Fallopian tube (tissue), 1 donor: ENCODE results near the genes ASTN1, FAM20B and NPHS2.

- PRO-cap, result no peak
Measured at GRCh38 chr1:176040122-176040890, 166.8 kb downstream of the COP1 start.

GRCh38 chr1:176054699-176055318, 152.3 kb downstream of the COP1 start:
- PRO-cap, result no peak

DNA sequence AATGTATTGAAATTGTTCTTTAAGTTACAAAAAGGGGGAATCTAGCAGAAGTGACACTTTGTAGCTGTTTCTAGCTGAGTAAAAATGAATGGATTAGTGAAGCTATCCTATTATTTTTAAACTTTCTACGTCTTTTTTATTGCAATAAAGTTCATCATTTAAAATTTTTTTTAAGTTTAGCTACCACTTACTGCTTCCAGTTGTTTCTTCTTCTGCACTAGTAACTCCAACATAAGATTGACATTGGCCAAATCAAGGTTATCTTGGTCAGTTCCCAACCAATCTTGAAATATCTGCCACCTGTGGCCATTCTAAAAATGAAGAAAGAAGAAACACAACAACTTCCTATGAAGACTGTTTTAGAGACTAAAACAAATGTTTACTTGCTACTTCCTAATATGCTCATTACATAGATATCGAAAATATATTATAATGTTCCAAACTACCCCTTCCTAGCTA, 44.4 kb downstream of the COP1 start:
- PRO-cap, result no peak

DNA sequence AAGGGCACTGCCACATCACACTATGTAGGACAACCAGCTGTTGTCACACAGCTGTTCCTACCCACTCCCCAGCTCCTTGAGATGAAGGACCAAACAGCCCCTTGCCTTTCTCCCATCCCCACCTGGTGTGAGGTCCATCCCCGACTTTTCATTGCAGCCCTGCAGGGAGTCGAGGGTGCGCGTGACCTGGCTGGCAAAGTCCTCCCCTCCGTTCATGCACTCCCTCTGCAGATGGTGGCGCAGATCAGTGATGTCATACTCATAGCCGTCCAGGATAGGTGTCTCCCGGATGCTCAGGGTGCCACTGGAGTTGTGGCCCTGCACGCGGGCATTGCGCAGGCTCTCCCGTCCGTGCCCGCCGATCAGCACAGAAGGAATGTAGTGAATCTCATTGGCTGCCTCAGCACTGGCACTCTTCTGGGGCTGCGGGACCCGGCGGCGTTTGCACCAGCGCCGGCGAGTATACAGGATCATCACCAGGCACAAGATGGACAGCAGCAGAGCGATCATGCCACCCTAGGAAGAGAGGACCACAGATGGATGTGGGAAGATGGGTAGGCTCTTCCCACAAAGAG, 132.1 kb downstream of the ASTN1 start:
- PRO-cap, result no peak

- PRO-cap, result bidirectional peak, plus-strand start at chr1:177164321, minus-strand start at chr1:177164200; unidirectional peak, minus-strand start at chr1:177164712
Measured at GRCh38 chr1:177163880-177165134, at the start of gene ASTN1. ASTN1 (minus strand) TSS chr1:177164712.

DNA sequence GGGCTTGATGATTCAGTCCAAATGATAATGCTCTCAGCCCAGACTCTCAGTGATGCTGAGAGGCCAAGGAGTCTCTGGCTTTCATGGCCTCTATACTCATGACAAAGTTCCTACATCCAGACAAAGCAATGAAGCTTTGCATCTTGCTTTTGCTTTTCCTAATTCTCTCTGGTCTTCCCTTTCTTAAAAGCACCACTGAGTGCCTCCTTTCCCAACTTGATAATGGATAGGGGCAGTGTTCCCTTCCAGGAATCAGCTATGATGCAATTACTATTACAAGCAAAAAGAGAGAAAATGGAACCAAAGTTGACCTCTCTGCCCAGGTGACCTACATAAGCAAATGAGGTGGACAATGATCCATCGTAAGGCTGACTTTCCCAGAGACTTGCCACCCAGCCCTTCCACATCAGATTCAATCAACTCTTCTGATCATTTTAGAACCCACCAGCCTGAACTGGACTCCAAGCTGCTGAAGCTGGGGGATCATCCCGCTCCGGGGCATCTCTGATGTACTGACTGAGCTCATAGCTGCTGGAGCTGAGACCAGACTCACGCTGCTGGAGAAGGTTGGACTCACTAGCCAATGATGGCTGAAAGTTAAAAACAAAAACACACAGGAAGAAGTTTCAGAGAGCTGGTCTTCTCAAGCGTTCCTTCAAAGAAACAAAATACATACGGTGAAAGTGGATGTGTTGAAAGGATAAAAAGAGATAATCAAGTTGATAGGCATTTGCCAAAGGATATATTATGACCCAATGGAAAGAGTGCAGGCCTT, 8.5 kb downstream of the SEC16B start:
- PRO-cap, result no peak

DNA sequence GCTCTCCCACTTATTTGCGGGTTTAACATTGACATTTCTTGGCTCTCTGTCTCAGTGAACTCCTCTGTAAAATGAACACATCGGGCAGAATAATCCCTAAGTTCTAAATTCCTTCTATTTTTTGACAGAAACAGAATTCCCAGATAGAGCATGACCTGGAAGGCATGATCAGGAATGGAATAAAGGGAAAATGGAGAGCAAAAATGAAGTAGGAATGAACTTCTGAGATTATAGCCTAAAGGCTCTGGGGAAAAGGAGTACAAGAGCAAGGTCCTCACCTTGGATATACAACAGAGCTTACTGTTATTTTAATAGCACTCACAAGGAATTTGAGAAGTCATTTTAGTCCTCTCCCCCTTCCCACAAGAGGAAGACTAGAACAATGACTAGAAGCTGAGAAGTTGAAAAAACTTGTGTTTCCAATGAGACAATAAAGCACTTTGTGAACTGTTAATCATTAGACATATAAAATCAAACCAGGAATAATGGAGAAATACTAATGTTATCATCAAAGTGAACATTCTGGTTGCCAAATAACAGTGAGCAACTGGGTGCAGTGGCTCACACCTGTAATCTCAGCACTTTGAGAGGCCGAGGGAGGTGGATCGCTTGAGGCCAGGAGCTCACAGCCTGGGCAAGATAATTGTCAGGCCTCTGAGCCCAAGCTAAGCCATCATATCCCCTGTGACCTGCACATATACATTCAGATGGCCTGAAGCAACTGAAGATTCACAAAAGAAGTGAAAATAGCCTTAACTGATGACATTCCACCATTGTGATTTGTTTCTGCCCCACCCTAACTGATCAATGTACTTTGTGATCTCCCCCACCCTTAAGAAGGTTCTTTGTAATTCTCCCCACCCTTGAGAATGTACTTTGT, 54.1 kb upstream of the RASAL2 start:
- PRO-cap, result no peak

GRCh38 chr1:178055935-178056494, 37.9 kb upstream of the RASAL2 start:
- PRO-cap, result no peak

DNA sequence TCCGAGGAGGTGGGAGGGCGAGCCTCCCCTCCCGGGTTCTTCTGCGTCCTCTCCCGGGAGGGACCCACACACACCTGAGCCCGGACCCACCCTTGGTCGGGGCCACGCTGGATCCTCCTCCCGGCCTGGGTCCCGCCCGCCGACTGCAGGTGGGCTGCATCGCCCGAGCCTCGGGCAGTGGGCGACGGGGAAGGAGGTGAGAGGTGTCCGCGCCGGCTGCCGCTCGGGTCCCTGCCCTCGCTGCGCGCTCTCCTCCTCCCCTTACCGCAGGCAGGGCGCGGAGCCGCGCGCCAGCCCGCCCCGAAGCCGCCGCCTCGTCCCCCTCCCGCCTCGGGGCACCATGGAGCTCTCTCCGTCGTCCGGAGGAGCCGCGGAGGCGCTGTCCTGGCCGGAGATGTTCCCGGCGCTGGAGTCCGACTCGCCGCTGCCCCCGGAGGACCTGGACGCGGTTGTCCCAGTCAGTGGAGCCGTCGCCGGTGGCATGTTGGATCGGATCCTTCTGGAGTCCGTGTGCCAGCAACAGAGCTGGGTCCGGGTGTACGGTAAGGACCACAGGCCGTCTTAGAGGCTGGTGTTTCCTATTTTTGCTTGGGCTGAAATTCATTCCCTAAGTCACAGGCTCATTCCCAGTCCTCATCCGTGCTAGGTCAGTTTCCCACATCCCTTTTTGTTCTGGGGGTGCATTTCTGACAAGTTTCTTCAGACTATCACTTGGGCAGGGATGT, 411 bp downstream of the RASAL2 start:
- PRO-cap, result bidirectional peak, plus-strand start at position 397 of the sequence, minus-strand start at position 263 of the sequence

GRCh38 chr1:178151729-178152237, 57.9 kb downstream of the RASAL2 start:
- PRO-cap, result no peak

GRCh38 chr1:178176983-178177679, 83.2 kb downstream of the RASAL2 start:
- PRO-cap, result no peak

GRCh38 chr1:178344269-178345167, 152.2 kb downstream of the CLEC20A start:
- PRO-cap, result no peak

- PRO-cap, result no peak
Measured at GRCh38 chr1:178532365-178532728, 19.4 kb downstream of the TEX35 start.

- PRO-cap, result no peak
Measured at GRCh38 chr1:178645550-178646140, 79.4 kb upstream of the RALGPS2 start.

DNA sequence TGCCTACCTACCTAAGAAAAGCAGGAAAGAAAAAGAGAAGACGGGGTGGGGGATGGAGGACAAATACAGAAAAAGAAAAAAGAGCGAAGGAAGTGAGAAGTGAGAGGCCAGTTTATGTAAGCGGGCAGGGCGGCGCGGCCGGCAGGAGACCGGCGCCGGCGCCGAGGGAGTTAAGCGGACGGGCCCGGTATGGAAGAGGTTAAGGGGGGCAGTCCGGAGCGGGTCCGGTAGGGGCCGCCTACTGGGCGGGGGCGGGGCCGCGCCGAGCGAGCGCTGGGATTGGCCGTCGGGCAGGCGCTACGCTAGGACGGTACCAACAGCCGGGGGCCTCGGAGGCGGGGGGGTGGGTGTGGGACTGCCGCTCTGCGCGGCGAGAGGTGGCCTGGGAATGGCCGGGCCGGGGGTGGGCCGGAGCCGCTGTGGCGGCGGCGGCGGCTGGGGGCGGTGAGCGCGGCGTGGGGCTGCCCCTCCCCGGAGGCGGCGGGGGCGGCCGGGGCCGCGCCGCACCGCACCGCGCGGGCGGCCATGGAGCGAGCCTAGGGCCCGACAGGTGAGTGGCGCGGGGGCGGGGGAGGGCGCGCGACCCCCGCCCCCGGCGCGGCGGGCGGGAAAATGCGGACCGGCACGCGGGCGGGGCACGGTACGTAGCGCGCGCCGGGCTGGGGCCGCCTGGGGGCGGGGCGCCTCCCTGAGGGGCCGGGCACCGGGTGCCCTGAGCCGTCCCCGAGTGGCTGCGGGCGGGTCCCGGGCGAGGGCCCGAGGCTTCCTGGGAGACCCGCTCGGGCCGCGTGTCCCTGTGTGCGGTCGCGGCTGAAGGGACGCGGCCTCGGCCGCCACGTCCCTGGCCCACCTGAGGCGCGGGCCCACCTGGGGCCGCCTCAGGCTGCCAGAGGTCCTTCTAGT, at the start of gene FAM20B:
Gene FAM20B (plus strand): TSS at position 346 of the 903 bp plus-strand sequence.
- PRO-cap, result unidirectional peak, plus-strand start at position 254 of the sequence; unidirectional peak, plus-strand start at position 376 of the sequence; bidirectional peak, plus-strand start at position 726 of the sequence, minus-strand start at position 816 of the sequence

- PRO-cap, result no peak
Measured at GRCh38 chr1:179133363-179134086, 51.7 kb downstream of the TOR3A start.

- PRO-cap, result no peak
Measured at GRCh38 chr1:179230747-179231102, 1.2 kb upstream of the ABL2 start.

GRCh38 chr1:179564513-179564954, 11.2 kb downstream of the NPHS2 start:
- PRO-cap, result unidirectional peak, minus-strand start at chr1:179564713

DNA sequence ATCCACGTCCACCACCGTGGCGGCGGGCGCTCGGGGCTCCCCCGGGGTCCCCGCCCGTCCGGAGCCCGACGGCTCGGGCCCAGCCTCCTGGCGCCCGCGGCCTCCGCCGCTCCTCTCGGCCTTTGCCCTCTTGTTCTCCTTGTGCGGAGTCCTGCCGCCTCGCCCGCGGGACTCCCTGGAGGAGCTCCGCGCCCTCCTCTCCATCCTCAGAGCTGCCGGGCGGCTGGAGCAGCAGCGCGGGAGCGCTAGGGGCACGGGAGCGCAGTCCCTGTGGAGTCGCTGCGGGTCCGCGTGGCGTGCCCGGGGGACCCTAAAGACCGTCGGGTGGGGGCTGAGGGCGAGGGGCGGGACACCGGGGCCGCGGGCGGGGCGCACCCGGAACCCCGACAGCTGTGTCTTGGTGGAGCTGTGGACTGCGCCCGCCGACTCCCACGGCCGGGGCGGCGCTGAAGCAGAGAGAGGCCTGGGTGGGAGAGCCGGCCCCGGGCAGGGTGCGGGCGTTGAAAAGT, at the start of gene NPHS2:
Gene NPHS2 (minus strand): TSS at position 288 of the 509 bp plus-strand sequence.
- PRO-cap, result no peak

GRCh38 chr1:179816201-179816916, 61.2 kb downstream of the TOR1AIP2 start:
- PRO-cap, result unidirectional peak, minus-strand start at chr1:179816394